CD14-positive monocyte (primary cell): ENCODE measurements around the genes SMIM21 and ZNF516.

DNA sequence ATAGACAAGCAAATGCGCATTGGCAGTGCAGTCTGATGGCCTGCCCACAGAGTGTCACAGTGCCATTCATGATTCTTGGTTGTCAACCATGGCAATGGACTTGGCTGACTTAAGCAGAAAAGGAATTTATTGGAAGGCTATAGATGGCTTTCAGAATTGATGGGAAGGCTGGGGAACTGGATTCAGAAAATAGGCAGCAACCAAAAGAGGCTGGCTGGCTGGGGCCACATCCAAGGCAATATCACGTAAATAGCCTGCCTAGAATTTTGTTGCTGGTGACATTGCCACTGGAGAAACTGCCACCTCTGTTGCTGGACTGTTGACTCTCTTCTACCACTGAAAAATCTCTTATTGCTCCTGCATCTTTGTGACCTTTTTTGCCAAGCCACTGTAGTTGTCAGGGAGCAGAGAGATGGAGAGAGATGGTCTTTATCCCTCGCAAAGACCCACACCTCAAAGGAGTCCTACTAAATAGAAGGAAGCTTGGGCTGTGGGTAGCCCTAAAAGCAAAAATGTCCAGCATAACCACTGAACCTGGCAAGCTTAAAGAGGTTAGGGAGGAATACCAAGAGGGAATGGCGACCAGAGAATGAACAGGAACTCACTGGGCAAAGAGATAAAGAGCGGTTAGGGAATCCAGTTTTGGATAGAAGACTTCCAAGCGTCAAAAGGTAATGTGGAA, 2.5 kb downstream of the ZNF407 start:
- CAGE, long polyA plus RNA, result no peak

DNA sequence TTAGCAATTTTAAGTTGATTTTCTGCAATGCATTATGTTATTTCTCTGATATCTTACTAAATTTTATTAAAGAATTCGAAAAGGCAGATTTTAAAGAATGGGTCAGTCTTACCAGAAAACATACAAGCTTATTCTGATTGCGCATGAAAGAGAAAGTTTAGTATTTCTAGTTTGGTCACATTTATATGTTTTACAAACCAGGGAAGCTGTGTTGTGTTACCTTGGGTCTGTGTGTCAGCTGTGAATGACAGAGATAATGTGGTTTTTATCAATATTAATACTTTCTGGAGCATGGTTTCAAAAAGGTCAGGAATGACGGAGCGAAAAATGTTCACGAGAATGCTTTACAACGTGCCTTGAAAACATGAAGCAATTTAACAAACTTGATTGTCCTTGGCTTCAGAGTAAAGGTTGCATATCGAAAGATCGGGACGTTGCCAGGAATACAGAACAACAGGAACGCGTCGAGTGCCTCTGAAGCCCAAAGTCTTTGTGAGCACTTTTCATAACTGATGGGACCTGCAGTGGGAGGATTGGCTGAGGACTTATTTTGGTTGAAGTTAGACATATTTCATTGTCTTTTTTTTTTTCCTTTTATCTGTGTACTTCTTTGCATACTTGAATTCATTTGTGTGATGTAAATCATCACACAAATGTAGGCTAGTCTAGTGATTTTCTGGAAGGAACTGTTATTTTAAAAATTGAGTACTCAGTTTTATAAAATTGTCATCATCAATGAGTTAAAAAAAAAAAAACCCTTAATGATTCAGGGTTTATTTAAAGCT, 206.1 kb downstream of the ZNF407 start:
- CAGE, long polyA plus RNA, result no peak

DNA sequence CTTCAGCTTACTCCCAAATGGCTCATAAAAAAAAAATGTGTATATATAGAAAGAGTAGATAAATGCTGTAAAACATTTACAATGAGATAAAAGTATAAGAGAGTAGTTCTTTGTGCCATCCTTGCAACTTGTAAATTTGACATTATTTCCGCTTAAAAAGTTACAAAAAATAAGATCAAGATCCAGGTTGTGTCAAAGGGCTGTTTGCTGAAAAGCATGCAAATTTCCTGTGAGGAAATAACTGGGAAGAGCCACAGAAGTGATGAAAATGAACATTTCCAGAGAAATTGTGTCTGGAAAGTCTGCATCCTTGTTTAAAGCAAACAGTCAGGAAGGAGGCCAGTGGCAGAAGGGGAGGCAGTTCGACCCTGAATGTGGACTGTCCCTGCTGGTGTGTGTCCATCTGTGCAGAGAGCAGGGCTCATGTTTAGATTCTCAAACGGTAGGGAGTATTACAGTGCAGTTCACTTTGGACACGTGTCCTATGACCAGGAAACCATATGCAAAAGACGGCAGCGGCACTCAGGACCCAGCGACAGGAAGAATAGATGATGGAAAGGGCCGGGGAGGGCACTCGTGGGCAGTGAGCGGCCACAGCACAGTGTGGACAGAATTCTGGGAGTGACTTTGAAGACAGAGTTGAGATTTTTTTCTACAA, 214.6 kb downstream of the PTGR3 start:
- CAGE, long polyA plus RNA, result no peak

DNA sequence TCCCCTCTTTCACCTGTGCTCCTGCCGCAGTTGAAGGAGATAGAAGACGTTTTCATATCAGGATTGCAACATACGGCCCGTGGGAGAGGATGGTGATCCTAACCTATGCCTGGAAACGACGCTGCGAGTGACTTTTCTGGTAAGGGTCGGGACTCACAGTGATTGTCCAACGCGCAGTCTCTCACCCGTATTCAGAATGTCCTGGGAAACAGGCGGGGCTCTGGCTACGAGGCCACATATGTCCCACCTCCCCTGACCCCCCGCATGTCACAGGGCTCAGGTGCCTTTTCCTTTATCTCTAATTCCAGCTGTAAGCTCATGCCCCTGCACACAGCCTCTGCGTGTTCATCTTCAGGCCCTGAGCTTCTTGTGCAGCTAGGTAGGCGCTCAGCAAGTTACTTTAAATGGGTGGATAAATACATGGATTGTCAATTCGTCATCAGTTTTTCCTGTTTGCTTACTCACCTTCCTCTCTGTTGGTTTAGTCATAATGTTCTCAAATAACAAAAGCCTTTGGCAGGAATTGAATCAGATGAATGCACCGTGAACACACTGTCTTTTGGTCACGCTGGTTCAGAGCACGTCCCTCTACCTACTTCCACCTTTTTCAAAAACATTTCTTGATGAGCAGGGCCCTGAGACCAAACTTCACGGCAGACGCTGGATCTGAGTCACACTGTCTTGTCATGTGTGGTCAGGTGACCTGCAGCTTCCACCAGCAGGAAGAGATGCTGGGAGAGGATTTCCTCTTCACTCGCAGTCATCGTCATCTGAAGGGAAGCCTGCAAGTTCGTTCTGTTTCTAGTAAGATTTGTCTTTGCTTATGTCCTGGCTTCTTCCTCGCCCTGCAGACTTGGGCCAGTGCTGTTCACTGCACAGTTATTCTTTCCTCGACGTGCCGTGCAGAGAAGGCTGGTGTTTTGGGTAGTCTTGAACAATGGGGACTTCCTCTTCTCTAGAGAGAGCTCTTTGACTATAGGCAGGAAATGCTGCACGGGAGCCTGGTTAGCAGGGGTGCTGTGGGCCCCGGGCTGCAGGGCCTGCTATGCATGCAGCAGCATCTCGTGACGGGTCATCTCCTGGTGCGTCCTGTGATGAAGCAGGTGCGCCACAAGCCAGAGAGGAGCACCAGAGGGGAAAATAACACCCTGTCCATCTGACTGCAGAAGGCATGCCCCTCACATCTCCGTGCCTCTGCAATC, 138.1 kb downstream of the PTGR3 start:
- CAGE, long polyA plus RNA, result start-site peak on the plus strand centred at position 712 of the sequence, 39 bp wide, 23 and 54 reads in 2 replicates

DNA sequence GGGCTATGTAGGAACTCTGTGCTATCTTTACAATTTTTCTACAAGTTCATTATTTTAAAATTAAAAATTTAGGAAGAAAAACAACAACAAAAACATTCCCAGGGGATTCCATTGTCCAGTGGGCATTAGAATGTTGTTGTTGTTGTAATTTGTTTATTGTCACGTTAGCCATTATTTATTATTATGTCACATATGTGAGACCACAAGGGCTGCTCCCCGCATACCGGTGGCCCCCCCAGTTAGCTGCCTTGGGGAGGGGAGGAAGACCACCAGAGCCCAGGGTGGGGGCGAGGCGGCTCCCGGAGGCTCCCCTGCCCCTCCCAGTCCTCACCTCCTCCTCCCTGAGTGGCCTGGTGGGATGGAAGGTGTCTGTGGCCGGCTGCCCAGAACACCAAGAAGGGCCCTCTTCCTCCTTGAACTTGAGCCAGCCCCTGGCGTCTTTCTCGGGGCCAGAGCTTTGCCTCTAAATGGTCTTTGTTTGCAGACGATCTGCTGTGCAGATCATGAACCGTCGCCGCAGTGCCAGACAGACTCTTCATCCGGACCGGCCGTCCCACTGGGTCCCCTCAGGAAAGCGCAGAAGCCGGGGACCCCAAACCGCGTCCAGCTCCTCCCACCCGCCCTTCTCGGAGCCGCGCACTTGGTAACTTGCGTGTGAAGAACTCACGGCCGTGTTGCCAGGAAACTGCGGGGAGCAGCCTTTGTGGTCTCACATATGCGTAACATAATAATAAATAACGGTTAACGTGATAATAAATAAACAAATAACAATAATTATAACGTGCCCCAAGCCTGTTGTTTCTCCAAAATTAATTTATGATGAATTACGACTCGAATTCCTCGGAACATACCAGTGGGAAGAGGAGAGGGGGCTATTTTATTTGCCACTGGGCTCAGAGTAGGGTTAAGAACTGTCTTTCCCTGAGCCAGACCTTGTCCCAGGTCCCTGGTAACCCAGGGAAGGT, 41.1 kb downstream of the PTGR3 start:
- CAGE, long polyA plus RNA, result no peak

GRCh38 chr18:75216555-75217235, 6.1 kb downstream of the TSHZ1 start:
- CAGE, long polyA plus RNA, result no peak

DNA sequence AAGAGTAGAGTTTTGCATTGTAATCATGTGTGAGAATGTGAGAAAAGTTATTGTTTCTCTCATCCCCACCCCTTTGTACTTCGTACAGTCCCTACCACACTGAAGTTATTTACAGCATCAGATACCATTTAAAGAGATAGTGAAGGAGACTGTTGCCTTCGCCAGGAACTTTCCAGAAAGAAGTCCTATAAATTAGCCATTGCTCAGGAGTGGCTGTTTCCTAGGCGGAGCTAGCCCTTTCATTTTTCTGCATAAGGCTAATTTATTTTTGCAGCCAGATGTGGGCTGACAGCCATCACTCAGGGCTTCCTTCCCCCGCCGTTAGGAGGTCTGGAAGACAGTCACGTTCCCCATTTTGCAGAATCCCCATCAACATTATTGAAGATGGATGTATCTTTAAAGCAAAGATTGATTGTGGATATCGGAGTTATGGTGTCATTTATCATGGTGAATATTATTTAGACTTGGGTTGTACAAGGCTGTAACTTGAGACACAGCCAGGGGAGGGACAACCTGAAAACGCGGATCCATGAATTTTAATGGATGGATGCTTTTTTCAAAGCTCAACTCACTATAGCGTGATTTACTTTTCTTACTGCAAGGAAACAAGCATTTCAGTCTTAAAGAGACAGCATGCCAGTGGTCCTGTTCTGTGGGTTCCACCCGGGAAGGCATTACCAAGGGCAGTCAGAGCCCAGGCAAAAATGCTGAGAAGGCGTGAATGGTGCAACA, 17.2 kb downstream of the TSHZ1 start:
- CAGE, long polyA plus RNA, result no peak

DNA sequence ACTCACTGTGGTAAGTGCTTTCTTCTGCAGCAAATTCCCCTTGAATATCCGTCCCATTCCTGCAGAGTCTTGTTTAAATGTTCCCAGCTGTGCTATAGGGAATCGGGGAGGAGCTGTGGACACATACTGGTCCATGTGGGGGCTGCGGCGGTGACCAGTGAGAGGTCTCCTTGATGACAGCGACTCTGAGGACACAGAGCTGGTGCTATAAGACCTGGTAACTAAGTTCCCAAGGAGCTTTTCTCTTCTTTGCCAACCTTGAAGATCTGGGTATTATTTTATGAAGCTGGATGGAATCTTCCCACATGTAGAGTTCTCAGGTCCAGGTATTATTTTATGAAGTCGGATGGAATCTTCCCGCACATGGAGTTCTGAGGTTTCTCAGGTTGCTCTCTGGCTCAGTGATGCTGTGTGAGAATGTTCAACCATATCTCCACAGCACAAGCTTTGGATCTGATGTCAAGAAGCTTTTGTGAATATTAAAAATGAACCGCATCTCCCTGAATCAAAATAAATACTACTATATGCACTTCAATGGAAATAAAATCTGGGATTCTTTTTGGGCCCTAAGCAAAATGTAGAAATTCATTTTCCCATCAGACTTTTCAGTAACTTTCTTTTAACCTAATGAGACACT, at the start of gene SMIM21:
Gene SMIM21 (minus strand): TSS at position 275 of the 637 bp plus-strand sequence.
- CAGE, long polyA plus RNA, result no peak

GRCh38 chr18:76056710-76057301, 438.2 kb downstream of the ZNF516 start:
- CAGE, long polyA plus RNA, result no peak

- CAGE, long polyA plus RNA, result no peak
Observed at GRCh38 chr18:76064956-76065329, 430.1 kb downstream of the ZNF516 start.

GRCh38 chr18:76447156-76448107, 47.6 kb downstream of the ZNF516 start:
- CAGE, long polyA plus RNA, result no peak

DNA sequence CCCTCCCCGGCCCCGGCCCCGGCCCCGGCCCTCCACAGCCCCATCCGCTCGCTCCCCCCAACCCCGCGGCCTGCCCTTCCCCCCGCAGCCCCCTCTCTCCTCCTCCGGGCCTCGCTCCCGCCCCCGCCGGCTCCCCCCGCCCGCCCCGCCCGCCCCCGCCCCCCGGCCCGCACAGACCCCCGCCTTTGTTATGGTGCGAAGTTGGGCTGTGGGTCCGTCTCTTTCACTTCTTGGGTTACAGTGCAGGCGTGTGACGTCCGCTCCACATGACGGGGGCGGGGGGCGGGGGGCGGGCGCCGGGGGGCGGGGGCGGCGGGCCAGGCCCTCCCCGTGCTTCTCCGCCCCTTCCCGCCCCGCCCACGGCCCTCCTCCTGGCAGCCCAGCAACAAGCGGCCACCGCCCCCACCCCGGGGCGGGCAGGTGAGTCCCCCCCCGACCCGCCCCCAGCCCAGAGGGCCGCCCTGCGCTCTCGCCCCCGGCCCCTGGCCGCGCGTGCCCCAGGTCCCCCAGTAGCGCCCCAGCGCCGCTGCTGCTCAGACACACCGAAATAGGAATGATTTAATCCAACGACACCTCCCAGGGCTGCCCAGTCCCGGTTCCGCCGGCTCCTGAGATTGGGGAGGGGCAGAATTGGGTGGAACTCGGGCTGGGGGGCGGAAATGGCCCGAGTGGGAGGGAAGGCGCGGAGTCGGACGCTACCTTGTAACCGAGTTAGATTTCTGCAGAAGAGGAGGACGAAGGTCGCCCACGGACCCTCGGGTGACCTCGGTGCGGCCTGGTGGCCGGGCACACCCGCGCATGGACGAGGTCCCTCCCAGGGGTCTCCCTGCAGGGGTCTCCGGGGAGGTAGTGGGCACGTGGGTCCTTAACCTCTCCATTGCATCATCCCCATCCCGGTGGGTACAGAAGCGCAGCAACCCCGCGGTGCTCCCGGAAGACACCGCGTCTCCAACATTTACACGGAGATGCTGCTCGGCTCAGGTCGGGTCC, 3.5 kb downstream of the ZNF516 start:
- CAGE, long polyA plus RNA, result no peak

GRCh38 chr18:76495115-76495421, at the start of gene ZNF516:
ZNF516 (minus strand) TSS chr18:76495242.
- CAGE, long polyA plus RNA, result no peak

- CAGE, long polyA plus RNA, result no peak
Observed at GRCh38 chr18:76495422-76496031, 485 bp upstream of the ZNF516 start.

- CAGE, long polyA plus RNA, result no peak
Observed at GRCh38 chr18:76709674-76710342, 112.5 kb upstream of the ZNF236 start.

DNA sequence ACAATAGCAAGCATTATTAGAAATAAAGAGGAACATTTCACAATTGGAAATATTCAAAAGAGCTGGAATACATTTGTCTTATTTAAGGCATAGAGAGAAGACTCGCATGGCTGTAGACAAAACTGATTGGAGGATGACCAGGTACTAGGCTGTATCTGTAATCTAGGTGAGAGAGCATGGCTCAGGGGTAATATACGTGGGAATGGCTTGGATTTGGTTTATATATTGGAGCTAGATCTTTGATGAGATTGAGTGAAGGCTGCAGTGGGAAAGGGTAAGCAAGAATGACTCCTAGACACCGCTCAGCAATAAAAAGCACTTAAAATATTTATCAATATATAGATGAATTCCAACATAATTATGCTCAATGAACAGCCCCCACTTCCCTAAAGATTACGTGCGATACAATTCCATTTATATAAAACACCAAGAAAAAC, 1.4 kb upstream of the ZNF236 start:
- CAGE, long polyA plus RNA, result no peak

GRCh38 chr18:76822943-76823519, 674 bp downstream of the ZNF236 start:
- CAGE, long polyA plus RNA, result no peak

GRCh38 chr18:76823520-76824179, 1.3 kb downstream of the ZNF236 start:
- CAGE, long polyA plus RNA, result no peak

- CAGE, long polyA plus RNA, result no peak
Observed at GRCh38 chr18:76967441-76968366, 145.3 kb downstream of the ZNF236 start.

DNA sequence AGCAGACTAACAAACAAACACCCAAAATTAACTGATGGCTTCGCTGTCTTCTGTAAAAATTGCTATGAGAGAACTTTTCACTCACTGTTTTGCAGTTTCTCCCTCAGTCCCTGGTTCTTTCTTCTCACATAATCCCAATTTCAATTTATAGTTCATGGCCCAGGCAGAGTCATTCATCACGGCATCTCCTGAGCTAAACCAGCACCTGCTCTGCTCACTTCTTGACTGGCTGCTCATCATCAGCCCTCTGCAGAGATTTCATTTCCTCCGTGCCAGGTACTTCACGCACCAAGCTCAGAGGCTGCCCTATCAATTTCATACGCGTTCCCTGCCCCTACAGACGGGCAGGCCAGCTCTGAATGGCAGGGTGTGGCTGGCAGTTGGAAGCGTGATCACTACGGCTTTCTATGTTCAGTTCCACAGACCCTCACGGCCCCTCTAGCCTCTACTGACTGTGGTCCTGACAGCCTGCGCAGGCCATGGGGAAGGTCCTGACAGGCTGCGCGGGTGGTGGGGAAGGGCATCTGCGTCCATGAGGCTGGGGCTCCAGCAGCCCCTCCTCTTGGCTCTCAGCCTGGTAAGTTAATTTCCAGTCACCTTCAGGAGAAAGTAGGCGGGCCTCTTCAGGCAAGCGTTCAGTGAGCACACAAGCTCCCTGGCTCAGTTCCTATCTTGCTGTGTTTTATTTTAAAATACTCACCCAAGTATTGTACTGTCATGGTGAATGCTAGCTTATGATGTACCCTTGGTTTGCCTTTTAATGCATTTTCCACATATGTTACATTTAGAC, 154.7 kb downstream of the ZNF236 start:
- CAGE, long polyA plus RNA, result no peak